ENCODE data around the genes ZNRD2, CFL1 and TSGA10IP.

DNA sequence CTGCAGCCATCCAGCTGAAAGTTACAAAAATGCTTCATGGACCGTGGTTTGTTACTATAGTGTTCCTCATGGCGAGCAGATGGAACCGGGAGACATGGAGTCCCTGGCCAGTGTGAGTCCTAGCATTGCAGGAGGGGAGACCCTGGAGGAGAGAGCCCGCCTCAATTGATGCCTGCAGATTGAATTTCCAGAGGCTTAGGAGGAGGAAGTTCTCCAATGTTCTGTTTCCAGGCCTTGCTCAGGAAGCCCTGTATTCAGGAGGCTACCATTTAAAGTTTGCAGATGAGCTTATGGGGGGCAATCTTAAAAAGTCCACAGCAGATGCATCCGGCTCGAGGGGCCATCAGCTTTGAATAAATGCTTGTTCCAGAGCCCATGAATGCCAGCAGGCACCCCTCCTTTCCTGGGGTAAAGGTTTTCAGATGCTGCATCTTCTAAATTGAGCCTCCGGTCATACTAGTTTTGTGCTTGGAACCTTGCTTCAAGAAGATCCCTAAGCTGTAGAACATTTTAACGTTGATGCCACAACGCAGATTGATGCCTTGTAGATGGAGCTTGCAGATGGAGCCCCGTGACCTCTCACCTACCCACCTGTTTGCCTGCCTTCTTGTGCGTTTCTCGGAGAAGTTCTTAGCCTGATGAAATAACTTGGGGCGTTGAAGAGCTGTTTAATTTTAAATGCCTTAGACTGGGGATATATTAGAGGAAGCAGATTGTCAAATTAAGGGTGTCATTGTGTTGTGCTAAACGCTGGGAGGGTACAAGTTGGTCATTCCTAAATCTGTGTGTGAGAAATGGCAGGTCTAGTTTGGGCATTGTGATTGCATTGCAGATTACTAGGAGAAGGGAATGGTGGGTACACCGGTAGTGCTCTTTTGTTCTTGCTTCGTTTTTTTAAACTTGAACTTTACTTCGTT, 37.7 kb downstream of the FRMD8 start:
- PRO-cap, result no peak

DNA sequence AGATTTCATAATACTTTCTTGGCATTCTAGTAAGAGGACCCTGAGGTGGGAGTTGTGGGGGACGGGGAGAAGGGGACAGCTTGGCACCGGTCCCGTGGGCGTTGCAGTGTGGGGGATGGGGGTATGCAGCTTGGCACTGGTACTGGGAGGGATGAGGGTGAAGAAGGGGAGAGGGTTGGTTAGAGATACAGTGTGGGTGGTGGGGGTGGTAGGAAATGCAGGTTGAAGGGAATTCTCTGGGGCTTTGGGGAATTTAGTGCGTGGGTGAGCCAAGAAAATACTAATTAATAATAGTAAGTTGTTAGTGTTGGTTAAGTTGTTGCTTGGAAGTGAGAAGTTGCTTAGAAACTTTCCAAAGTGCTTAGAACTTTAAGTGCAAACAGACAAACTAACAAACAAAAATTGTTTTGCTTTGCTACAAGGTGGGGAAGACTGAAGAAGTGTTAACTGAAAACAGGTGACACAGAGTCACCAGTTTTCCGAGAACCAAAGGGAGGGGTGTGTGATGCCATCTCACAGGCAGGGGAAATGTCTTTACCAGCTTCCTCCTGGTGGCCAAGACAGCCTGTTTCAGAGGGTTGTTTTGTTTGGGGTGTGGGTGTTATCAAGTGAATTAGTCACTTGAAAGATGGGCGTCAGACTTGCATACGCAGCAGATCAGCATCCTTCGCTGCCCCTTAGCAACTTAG, 38.5 kb downstream of the FRMD8 start:
- PRO-cap, result bidirectional peak, plus-strand start at position 620 of the sequence, minus-strand start at position 536 of the sequence

- PRO-cap, result no peak
Measured at GRCh38 chr11:65428846-65429510, 42.5 kb downstream of the FRMD8 start.

DNA sequence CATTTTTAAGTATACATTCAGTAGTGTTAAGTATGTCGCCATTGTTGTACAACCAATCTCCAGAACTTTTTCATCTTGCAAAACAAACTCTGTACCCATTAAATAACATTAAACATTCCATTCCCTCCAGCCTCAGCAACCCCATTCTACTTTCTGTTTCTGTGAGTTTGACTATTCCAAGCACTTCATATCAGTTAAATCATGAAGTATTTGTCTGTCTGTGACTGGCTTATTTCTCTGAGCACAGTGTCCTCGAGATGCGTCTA, 44.4 kb downstream of the FRMD8 start:
- PRO-cap, result no peak

GRCh38 chr11:65436916-65437244, 50.4 kb downstream of the FRMD8 start:
- PRO-cap, result no peak

GRCh38 chr11:65441381-65442274, 55.2 kb downstream of the FRMD8 start:
- PRO-cap, result no peak

GRCh38 chr11:65501054-65501295, 23.9 kb upstream of the SCYL1 start:
- PRO-cap, result no peak

DNA sequence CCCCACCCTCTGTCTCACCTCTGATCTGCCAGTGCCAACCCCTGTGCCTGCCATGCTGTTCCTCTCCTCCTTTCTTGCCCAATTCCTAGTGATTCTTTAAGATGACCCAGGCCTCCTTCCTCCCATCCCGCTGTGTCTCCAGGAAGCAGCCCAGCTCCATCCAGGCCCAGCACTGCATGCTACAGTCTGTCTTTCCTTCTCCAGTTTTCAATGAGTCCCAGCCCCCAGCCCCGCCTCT, 12.3 kb downstream of the LTBP3 start:
- PRO-cap, result no peak

DNA sequence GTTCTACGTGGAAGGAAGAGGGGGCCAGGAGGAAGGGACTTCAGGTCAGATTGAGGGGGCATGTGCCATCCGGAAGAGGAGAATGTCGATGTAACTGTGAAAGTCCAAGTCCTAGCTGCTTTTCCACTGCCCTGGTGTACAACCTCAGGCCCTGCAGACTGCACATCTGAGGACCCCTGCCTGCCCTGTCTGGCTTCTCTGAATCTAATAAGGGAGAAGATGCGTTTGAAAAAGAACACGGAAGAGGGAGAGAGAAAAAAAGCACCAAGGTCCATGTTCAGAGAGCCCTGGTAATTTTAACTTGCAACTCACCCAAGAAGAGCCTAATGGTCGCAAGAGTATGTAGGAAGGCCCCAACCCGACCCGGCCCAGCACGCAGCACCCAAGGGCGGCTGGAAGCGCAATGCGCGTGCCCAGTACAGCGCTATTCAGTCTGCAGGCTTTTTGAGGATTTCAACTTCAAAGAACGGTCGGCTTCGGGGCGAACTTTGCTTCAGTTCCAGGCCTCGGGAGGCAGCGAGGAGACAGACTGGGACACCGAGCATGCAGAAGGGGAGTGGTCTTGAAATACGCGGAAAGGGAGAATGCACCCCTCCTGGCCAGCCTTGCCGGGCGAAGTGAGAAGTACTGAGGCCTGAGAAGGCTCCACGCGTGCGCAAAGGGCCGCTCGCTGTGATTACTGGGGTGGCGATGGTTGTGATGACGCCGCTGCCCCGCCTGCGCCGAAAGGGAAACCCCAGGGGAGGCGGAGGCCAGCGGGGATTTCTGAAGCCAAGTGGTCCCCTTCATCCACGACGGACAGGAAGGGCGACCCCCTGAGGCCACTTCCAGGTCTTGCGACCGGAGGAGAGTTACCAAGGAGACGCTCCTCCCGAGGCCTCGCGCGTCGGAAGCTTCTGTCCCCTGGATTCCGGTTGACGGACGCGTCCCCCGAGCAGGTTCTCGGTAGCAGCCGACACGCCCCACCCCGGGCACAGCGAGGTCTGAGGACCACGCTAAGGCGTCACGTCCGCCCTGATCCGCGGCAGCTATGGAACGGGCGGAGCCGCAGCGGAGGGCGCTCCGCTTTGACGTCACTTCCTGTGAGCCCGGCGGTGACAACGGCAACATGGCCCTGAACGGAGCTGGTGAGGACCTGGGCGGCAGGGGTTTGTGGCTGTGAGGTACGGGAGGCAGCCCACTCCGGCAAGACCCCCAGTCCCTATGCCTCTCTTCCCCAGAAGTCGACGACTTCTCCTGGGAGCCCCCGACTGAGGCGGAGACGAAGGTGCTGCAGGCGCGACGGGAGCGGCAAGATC, at the start of gene ZNRD2:
Gene ZNRD2 (plus strand): TSS at position 1,094 of the 1,298 bp plus-strand sequence.
- PRO-cap, result bidirectional peak, plus-strand start at position 462 of the sequence, minus-strand start at position 209 of the sequence; bidirectional peak, plus-strand start at position 675 of the sequence, minus-strand start at position 619 of the sequence; bidirectional peak, plus-strand start at position 1,094 of the sequence, minus-strand start at position 892 of the sequence

- PRO-cap, result no peak
Measured at GRCh38 chr11:65588005-65588668, 7.5 kb downstream of the KCNK7 start.

DNA sequence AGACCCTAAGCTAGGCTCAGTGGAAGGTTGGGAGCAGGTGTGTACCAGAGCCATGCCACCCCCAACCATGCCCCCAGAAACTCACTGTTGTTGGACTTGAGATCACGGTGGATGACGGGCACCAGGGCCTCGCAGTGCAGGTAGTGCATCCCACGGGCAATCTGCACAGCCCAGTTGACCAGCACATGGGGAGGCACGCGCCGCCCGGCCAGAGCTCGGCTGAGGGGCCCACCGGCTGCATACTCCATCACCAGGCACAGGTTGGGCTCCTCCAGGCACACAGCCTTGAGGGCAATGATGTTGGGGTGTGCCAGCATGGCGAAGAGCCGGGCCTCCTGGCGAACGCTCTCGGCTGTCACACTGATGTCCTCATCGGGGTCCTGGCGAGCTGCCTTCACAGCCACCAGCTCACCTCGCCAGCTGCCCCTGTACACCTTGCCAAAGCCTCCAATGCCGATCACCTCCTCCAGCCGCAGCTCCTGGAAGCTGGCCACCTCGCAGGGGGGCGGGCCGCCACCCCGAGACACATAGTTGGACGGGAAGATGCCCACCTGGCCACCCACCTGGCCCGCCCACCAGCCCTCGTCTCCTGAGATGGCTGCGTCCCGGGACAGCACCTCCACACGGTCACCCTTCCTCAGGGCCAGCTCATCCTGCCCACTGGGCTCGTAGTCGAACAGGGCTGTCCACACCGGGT, 940 bp downstream of the MAP3K11 start:
- PRO-cap, result no peak

DNA sequence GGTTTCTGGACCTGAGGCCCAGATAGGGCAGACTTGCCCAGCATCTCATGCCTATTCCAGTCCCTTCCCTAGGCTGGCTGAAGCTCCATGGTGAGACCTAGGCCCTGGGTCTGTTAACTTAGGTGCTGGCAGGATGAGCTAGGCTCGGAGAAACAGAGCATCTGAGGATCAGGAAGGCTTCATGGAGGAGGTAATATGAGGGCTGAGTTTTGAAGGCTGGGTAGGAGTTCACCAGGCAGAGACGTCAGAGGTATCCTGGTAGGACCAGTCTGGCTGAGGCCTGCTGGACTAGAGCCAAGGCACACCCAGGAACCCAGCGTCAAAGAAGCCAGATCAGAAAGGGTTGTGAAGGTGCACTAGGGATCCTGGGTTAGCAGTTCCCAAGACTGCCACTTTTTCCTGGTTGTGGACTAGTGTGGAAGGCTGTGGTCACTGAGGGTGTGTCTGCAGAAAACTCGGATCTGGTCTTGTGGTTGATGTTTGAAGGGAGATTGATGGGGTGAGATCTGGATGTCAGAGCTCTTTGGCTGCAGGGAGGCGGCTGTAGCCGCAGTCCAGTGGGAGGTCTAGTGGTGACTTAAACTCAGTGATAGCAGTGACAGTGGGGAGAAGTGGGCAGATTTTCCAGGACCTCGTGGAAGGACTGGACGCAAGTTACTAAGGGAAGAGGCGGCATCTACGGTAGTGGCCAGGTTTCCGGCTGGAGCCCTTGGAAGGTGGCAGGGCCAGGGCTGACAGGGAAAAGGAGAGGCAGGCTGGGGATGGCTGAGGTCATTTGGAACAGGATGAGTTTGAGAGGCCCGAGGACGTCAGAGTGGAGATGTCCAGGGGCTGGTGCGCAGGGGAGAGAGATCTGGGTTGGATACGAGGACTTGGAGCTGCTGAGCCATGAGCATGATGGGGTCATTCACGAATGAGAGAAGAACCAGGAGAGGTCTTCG, 11.0 kb downstream of the RELA start:
- PRO-cap, result no peak

GRCh38 chr11:65781157-65782088, 647 bp upstream of the AP5B1 start:
- PRO-cap, result bidirectional peak, plus-strand start at chr11:65781342, minus-strand start at chr11:65781250

GRCh38 chr11:65817778-65818583, 15.8 kb upstream of the SNX32 start:
- PRO-cap, result unidirectional peak, minus-strand start at chr11:65818235

- PRO-cap, result no peak
Measured at GRCh38 chr11:65852699-65853413, 5.1 kb downstream of the CFL1 start.

DNA sequence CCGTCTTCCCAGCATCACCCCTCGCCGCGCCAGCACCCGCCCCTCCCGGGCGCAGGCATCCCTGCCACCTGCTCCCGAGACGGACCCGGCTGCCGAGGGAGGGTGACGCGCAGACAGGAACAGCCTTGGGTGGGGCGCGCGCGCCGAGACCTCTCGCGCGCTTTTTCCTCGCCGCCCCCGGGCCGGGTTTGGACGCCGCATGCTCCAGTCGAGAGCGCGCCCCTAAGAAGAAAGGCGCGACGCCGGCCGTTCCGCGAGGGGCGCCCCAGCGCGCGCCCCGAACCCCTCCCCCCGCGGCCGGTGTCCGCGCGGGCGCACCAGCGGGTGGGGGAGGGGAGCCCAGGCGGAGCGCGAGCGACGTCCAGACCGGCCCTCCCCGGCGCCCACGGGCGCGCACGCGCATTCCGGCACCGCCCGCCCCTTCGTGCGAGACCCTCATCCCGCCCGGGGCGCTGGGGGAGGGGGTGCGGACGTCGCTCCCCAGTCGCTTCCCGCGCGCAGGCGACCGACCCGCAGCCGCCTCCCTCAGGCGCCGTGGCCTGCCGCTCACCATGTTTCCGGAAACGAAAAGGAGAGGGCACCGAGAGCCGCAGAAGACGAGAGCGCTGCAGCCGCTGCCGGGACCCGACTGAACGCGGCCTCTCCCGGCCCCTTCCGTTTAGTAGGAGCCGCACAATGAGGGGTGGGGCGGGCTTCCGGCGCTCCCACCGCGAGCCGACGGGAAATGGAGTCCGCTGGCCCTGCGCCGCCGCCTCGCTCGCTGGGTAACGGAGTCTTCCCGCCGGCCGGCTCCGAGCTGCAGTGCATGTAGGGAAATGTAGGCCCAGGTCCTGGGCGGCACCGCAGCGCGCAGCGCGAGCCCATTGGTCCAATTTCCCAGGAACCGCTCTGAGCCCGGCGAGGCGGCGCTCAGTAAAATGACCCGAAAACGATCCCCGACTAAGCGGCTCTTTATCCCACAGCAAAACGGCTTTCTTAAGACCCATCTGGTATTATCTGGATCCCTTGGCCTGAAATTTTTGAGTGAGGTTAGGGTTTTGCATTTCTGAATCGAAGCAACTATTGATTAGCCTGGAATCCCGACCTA, at the start of gene CFL1:
Gene CFL1 (minus strand): TSS at position 634 of the 1,087 bp plus-strand sequence.
- PRO-cap, result bidirectional peak, plus-strand start at position 175 of the sequence, minus-strand start at position 173 of the sequence; unidirectional peak, minus-strand start at position 219 of the sequence; bidirectional peak, plus-strand start at position 863 of the sequence, minus-strand start at position 634 of the sequence

DNA sequence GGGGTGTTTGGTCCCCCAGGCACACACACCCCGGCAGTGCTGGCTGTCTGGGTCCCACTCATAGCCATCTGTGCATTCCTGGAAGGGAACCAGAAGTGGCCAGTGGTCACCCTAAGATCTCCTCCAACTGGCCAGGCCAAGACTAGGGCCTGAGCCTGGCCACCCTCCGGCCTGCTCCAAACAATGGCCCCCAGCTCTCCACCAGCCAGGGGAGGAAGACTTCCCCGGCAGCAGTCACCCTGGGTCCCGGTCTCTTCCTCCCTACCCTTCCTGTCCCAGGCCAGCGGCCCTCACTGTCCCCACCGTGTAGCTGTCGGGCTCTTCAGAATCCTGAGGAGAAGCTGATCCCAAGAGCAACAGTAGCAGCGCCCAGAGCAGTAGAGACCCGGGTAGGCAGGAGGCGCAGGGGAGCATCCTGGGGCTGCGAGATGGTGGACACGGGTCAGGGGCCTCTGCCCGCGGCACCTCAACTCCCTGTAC, 619 bp downstream of the EFEMP2 start:
- PRO-cap, result no peak

GRCh38 chr11:65903020-65903625, 2.9 kb upstream of the FOSL1 start:
- PRO-cap, result no peak

DNA sequence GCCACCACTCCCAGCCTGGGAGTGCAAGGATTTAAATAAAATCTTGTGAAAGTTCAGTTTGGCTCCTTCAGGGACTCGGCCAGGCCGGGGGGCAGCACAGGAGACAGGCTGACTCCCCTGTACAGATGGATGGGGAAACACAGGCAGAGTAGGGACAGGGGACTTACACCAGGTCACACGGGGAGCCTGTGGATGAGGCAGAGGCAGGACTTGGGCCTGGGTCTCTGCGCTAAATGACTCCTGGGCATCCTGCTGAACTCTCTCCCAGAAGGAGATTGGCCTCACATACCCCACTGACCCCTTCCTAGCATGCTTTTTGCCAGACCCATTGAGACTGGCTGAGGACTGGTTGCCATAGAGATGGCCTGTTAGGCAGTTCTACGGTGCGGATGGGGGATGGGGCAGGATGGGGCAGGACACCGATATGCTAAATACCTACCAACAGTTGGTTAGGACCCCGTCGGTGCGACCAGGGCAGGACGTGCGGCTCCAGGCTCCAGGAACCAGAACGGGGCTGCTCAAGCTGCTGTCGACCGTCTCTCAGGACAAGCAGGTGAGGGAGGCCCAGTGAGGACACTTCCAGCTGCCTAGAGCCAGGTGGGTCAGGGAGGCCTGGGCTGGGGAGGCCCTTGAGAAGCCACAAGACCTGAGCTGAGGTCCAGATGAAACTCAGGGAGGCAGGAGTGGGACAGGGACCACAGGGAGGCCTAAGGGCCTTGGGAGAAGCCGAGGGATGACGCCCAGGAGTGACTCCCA, at the start of gene TSGA10IP:
Gene TSGA10IP (plus strand): TSS at position 211 of the 756 bp plus-strand sequence.
- PRO-cap, result no peak

GRCh38 chr11:65956536-65957144, 4.9 kb upstream of the SART1 start:
- PRO-cap, result bidirectional peak, plus-strand start at chr11:65956923, minus-strand start at chr11:65956766

All from REH cell (cell line).